Colon Carcinoma Metastatic in the Brain (tissue), 2 donors: ENCODE results near the genes NCF4, MFNG and GGA1.

DNA sequence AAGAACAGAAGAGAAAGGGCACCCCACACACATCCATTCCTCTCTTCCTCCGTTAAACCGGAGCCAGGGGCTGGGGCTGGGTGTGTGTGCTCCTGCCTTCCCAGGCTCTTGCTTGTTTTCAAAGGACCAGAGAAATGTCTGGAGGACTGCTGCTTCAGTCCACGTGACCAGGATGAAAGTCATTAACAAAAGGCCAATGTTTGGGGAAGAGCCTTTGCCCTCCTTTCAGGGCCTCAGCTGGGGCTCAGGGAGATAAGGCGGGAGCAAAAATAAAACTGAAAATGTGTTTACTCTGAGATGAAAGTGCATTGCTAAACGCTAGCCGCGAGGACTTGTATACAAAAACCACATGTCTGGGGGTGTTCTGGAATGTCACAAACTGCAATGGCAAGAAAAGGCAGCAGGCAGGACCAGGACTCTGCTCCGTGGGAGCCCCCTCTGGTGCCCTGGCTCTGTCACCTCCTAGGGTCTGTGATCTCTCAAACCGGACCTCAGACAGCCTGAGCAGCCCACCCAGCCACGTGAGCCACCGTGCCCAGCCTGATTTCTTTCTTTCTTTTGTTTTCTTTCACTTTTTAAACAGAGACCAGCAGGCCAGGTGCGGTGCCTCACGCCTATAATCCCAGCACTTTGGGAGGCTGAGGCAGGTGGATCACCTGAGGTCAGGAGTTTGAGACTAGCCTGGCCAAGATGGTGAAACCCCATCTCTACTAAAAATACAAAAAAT is 31.6 kb upstream of the MYH9 start:
- PRO-cap, 2 experiments: peak in 2 of 2 experiments; most common plus-strand start position 377 of the sequence (in 1); most common minus-strand start position 107 of the sequence (in 1)

DNA sequence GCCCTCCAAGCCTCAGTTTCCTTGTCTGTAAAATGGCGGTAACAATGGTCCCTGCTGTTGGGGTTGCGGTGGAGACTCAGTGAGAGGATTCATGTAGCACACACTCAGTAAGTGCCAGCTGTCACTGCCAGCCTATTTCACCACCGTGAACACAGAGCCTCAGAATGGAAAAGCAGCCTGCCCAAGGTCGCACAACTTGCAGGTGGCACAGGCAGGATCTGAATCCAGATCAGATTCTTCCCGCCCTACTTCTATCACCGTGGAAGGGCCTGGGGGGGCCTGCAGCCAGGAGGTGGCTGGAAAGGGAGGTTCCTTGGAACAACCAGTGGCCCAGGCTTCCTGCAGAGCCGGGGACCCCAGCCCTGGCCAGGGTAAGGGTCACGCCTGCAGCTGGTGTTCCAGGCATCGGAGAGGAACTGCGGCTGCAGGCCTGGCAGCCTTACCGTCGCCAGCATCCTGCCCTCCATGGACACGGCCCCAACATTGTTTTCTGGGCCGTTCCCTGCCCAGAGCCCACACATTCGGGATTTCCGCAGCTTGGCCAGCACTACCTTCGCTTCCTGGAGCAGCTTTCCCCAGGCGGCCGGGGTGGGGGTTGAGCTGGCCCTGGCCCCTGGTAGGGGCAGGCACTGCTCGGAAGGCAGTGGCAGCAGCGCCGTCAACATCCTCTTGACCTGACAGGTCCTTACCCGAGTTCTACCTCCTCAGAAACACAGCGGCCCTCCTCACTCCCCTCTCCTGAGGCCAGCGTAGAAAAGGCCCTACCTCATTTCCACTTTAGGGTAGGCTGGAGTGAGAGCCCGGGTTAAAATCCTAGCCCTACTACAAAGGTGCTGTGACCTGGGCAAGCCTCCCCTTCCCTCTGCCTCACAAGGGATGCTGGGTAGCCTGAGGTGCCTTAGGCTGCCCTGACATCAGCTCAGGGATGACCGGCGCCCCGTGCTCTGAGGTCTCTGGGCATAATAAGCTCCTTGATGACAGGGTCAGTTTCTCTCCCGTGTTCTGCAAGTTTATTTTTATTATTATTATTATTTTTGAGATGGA is 17.6 kb downstream of the TXN2 start:
- PRO-cap, 2 experiments: no peak in any of the 2 experiments

- PRO-cap, 2 experiments: peak in 2 of 2 experiments; most common plus-strand start chr22:36465715 (in 1); most common minus-strand start chr22:36465828 (in 1)
Measured at GRCh38 chr22:36465659-36466124, 15.7 kb downstream of the TXN2 start.

DNA sequence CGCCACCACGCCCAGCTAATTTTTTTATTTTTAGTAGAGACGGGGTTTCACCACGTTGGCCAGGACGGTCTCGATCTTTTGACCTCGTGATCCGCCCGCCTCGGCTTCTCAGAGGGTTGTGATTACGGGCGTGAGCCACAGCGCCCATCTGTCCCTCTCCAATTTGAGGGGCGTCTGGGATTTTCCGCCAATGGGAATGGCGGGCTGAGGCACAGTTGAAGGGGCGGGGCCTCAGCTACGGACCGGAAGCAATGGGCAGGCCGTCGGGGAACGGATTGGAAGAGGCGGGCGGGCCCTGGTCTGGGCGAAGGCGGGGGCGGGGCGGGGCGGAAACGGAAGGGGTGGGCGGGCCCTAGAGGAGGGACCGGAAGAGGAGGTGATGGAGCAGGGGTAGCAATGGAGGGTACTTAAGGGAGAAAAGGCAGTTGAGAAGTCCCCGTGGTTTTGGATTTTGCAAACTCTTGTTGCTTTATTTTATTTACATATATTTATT is 454 bp upstream of the TXN2 start:
- PRO-cap, 2 experiments: peak in 2 of 2 experiments; most common plus-strand start position 367 of the sequence (in 1); most common minus-strand start position 124 of the sequence (in 1)

- PRO-cap, 2 experiments: no peak in any of the 2 experiments
Measured at GRCh38 chr22:36512304-36512718, 5.5 kb upstream of the FOXRED2 start.

- PRO-cap, 2 experiments: no peak in any of the 2 experiments
Measured at GRCh38 chr22:36741326-36741882, 34.5 kb downstream of the IFT27 start.

GRCh38 chr22:36860755-36861557 is at the start of gene NCF4:
Gene NCF4 (plus strand): TSS chr22:36861006.
- PRO-cap, 2 experiments: peak in 2 of 2 experiments; most common plus-strand start chr22:36860979 (in 2)

DNA sequence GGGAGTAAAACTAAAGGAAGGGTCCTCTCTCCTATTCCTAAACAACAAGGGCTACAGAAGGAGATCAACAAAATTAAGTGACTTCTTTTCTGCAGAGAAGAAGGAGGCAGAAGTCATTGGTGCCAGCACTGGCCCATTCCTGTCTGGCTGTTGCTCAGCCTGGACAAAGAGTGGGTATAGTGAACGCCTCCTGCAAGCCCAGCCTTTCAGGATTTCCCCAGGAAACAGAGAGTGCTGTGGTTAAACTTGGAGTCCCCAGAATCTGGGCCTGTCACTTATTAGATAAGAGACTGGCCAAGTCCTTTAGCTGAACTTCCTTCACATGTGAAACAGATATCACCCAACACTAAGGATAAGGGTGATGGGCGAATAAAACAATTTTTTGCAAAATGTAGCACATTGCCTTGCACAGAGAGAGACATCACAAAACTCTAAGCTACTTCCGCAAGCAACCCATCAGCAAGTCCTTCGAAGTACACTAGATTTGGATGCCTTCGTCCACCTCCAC is 755 bp upstream of the TEX33 start:
- PRO-cap, 2 experiments: no peak in any of the 2 experiments

- PRO-cap, 2 experiments: peak in 1 of 2 experiments; most common plus-strand start chr22:37016435 (in 1)
Measured at GRCh38 chr22:37016141-37016983, 2.9 kb downstream of the TST start.

GRCh38 chr22:37133270-37133603 is 16.5 kb downstream of the IL2RB start:
- PRO-cap, 2 experiments: no peak in any of the 2 experiments

GRCh38 chr22:37137722-37138054 is 12.0 kb downstream of the IL2RB start:
- PRO-cap, 2 experiments: no peak in any of the 2 experiments

DNA sequence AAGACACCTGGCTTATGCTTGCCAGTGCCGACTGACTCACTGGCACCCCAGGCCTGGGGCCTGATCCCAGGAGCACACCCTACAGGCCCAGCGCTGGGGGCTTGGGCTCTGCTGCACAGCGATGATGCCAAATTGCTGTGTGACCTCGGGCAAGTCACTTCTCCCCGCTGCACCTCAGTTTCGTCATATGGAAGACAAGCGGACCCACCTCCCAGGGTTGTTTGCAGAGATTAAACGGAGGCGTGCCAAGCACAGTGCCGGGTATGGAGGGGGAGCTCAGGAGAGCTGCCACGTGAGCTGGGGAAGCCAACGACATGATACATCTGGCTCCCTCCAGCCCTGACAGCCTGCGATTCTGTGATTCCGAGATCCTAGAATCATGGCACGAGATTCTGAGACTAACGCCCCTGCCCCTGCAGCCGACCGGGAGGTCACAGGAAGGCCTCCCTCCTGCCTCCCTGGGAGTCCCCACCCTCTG is 987 bp downstream of the SSTR3 start:
- PRO-cap, 2 experiments: no peak in any of the 2 experiments

DNA sequence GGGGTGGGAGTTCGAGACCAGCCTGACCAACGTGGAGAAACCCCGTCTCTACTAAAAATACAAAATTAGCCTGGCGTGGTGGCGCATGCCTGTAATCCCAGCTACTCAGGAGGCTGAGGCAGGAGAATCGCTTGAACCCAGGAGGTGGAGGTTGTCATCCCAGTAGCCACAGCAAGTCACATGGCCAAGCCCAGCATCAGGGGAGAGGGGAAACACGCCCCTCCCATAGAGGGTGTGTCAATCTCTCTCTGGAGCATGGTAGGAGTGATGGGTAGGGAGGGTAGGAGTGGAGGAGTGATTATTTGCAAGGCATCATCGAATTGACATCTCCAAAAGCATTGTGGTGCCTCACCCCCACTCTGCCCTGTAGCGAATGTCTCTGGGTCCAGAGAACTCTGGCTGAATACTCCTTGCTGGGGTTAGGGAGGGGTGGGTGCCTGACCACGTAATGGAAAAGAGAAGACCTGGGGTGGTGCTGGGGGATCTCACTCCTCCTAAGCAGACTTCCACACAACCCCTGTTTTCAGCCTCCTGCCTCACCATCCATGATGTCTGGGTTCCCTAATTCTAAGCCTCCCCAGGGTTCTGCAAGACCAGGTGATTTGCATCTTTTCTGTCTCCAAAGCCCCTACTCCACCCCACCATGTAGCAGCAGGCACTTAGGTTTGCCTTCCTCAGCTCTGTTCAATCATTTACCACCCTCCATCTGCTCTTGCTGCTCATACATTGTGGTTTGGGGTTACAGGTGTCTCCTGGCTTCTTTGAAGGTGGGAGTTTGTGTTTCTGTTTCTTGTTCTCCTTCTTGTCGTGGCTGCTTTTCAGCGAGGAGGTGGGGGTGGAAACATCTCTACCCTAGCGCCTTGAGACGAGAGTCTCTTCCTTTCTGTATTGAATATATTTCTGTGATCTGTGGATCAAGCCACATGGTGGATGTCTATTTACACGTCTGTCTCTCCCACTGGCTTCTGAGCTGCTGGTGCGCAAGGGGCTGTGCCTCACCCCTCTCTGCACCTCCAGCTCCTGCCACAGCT is 6.4 kb upstream of the SSTR3 start:
- PRO-cap, 2 experiments: no peak in any of the 2 experiments

GRCh38 chr22:37230536-37231070 is 13.5 kb downstream of the RAC2 start:
- PRO-cap, 2 experiments: no peak in any of the 2 experiments

DNA sequence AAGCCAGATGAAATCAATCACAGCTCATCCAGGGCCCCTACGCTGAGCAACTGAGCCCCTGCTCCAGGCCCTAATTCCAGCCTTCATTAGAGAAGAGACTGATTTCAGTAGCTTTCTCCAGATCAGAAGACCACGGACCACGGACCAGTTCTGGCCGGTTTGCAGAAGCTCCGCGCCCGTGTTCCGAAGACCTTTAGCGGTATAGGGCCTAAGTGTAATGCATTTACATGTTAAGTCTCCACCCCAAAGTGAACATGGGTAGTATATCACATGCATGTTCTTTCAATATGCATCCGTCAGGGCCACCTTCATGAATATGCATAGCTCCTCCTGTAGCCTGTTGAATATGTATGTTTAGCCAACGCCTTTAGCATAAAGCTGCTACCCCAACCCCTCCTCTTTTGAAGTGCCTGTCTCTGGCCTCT is 14.9 kb upstream of the RAC2 start:
- PRO-cap, 2 experiments: no peak in any of the 2 experiments

DNA sequence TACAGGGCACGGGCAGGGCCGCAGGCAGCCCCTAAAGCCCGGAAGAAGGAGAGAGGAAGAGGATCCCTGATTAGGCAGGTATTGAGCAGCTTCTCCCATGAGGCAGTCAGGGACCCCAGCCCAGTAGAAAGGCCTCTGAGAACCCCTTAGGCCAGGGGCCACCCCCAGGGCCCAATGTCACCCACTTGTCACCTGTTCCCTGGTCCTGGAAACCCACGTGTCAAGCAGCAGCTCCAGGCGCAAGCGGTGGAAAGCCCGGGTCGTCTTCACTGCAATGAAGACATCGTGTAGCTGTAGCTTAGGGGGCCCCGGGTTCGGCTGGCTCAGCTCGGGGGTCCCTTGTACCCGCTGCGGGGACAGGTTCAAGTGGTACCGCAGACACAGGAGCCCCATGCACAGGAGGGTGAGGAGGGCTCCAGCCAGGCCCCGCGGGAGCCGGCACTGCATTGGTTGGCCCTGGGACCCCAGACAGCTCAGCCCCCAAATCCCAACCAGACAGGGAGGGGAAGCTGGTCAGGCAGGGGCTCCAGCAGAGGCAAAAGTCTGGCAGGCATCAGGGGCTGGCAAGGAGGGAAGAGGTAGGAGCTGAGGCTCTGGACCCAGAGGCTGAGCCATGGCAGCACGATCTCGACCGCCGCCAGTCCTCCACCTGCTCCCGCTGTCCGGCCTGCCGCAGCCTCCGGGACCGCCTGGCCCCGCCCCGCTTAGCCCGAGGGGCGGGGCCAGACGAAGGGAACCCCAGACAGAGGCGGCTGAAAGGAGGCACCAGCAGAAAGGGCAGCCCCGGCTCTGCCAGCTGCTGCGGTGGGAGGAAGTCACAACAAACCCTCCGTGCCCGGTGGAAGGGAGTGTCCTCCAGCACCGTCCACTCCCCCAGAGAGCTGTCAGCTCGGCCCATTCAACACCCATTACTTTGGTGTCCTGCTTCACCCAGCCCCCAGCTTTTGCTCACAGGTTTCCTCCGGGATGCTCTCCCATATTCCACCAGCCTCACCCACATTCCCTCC is at the start of gene MFNG:
Gene MFNG, minus strand, starts transcription at position 654 of the 1,007 bp plus-strand sequence.
- PRO-cap, 2 experiments: no peak in any of the 2 experiments

DNA sequence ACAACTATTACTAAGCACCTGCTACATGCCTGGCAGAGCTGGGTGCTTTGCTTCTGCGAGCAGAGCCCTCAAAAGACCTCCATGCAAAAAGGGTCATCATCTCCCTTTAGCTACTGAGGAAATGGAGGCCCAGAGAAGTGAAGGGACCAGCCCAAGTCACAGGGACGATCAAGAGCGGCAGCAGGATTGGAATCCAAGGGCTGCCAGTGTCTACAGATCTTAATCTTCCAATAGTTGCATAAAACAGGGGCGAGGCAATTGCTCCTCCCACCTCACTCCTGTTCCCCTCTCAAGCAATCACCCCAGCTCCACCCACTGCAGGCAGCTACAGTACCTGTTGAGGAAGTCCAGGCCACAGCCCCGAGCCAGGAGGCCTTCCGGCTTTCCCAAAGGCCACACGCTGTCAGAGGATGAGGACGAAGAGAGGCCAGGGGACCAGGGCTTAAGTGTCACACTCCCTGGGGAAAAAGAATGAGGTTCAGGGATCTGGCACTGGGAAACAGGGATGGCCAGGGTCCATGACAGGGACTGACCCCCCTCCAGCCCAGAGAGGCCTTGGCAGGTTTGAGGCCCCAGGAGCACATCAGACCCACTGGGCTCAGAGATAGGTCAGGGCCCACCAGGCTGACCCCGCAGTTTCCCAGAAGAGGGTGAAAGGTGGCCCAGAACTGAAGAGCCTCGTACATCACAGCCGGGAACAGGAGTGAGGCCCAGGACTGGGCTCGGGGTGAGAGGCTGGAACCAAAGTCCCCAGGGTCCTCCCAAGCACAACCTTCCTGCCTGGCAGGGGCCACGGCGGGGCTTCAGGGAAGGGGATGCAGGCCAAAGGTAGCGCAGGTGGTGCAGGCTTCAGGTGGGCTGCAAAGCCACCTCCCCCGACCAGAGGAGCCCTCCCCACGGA is 16.3 kb upstream of the MFNG start:
- PRO-cap, 2 experiments: peak in 2 of 2 experiments; most common plus-strand start position 340 of the sequence (in 2); most common minus-strand start position 205 of the sequence (in 1)

- PRO-cap, 2 experiments: no peak in any of the 2 experiments
Measured at GRCh38 chr22:37577128-37577362, 2.8 kb downstream of the LGALS2 start.

- PRO-cap, 2 experiments: peak in 2 of 2 experiments; most common plus-strand start chr22:37608903 (in 2); most common minus-strand start chr22:37608681 (in 2)
Measured at GRCh38 chr22:37608062-37609120, at the start of gene GGA1. Gene GGA1 (plus strand): TSS chr22:37608834.

DNA sequence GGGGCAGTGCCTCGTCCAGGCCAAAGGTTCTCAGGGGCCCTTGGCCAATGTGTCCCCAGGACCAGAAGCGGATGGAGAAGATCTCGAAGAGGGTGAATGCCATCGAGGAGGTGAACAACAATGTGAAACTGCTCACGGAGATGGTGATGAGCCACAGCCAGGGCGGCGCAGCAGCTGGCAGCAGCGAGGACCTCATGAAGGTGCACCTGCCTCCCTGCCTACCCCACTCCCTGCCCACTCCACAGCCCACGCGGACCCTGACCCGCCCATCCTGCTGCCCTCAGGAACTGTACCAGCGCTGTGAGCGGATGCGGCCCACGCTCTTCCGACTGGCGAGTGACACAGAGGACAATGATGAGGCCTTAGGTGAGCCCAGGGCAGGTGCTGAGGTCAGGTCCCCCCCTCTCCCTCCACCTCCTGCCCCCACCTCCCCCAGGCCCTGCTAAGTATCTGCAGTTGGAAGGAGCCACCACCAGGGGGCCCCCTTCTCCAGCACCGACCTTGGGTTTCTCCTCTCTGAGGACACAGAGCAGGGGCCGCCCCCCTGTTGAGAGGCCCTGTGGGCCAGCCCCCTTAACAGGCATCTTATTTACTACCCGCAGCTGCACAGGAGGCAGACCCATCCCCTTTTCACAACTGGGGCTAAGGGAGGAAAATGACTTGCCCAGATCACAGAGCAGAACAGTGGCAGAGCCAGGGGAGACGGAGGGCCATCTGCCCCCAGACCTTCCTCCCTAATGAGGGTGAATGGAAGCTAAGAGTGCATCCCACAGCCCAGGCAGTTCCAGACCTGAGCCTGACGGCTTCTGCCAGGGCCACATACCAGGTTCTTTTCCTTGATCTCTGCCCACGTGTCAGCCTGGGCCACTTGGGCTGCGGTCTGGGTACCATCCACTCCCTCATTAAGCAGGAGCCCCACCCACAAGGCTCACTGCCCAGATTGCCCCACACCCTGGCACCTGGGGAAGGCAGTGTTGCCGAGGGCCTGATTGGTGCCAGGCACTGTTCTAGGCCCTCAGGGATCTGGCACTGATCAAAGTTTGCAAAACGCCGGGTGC is 15.0 kb downstream of the GGA1 start:
- PRO-cap, 2 experiments: no peak in any of the 2 experiments